ENCODE measurements around the genes NDUFB10, NTHL1 and PKD1.

GRCh38 chr16:1560952-1561592, 27.6 kb downstream of the TMEM204 start:
- PRO-cap, 2 experiments = no peak in any of the 2 experiments
- RAMPAGE, long total RNA, 4 experiments = no peak in any of the 4 experiments

DNA sequence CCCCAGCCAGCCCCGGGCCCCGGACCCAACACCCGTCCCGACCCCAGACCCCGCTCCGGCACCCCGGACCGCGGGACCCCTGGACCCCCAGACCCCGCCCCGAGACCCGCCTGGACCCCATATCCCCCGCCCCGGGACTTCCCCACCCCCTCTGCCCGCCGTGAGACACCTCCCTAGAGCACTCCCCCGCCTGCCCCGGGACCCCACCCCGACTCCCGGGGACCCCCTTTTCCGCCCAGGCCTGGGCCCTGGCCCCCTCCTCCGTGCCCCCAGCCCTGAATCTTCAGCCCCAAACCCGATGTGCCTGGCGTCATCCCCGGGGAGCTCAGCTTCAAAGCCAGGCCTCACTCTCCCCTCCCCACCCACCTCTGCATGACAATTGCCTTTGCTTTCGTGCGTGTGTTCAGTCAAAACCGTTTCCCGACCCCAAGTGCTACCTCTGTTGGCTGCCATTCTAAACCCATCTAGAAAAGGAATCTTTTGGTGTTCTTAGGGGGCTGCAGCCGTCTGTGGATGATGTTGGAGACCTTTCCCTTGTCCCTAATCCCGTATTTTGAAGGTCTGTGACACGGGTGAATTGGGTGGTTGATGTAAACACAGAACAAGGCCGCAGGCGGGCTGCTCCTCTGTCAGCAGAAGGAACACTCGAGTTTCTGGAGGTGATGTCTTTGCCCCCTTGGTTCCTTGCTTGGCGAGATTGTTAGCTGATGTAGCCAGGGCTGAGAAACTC, 869 bp downstream of the MAPK8IP3 start:
- PRO-cap, 2 experiments = no peak in any of the 2 experiments
- RAMPAGE, long total RNA, 4 experiments = no peak in any of the 4 experiments

DNA sequence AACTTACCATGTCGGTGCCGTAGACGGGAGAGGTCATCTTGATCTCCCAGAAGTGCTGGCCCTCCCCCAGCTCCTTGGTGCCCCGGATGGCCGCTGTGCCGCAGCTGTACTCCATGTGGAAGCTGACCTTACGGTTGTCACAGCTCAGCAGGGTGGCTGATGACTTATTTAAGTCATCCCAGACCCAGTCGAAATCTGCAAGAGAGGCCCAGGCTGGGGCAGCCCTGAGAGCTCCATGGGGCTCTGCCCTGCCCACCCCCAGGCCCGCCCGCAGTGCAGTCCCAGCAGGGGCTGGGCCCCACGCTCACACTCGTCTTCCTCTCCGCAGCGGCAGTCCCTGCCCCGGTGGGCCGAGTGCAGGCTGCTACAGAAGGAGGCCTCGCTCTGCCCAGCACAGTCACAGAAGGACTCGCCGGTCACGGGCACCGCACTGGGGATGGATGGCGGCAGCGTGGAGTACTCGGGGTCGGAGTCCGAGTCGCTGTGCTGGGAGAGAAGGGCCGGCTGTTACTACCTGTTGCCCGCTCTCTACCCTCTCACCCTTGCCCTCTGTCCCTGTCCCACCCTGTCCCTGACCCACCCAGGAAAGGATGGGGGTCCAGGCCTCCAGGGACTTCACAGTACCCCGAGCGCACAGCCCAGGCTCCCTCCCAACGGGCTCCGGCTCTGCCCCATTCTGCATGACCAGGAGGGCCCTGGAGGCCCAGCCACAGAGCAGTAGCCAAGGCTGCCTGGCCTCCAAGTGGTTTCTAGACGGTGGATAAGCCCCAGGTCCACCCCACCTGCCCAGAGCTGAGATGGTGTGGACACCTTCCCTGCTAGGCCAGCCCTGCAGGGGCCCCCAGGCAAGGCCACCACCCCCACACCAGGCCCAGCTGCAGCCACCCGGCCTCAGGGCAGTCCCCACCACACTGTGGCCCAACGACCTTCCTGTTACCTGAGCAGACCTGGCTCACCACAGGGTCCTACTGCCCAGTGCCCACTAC, 4.0 kb downstream of the SPSB3 start:
- PRO-cap, 2 experiments = no peak in any of the 2 experiments
- RAMPAGE, long total RNA, 4 experiments = start-site peak on the plus strand in 1 of 4 experiments, centred at position 334 of the sequence, 14 reads per replicate

DNA sequence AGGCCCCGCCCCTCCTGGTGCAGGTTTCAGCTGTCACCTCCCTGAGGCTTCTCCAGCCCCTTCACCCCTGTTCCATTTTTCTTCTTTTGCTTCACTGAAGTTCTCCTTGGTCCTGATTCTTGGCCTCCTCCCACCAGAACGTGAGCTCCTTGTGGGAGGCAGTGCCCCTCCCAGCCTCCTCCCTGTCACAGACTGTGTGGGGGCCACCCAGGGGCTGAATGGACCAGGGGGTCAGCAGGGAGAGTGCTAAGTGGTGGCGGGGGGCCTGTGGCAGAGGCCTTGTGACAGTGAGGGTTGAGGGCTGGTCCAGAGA, 3.3 kb downstream of the SPSB3 start:
- PRO-cap, 2 experiments = no peak in any of the 2 experiments
- RAMPAGE, long total RNA, 4 experiments = no peak in any of the 4 experiments

DNA sequence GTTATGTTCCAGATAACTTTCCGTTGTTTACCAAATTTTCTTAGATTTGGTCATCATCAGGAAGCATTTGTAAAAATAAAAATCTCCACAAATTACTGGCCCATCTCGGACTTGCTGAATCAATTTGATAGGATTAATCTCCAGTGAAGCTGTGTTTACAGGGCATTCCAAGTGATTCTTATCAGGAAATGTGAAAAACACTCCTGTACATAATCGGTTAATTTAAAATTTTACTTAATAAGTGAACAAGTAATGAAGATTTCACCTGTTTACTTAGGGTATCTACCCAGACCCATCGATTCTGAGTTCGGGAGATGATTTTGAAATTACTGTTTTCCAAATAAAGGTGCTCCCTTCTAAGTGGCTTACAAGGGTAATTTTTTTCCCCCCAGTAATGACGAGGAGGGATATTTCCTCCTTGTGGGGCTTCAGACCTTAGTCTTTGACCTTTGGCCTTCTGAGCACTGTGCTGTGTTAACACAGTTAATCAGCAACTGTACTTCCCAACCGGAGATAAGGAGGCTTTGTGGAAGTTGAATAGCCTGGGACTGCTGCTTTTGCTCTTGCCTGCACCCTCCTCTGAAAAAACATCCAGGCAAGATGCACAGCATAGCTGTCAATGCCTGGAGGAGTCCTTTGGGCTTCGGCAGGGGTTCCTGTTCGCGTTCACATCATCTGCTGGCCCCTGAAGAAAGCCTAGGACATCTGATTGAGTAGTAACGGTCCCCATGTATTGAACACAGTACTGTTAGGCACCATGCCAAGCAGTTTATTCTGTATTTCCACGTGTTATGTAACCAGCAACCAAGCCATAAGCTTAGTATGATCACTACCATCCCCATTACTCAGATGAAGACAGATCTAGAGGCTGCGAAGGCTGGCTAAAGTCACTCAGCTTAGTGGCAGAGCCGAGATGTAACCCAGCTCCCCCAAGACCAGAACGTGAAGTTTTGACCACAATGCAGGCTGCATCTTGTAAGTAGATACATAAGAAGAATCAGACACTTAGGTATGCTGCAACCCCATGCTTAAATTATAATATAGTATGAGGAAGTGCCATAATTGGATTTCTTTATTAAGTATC, 1.9 kb downstream of the FAHD1 start:
- PRO-cap, 2 experiments = no peak in any of the 2 experiments
- RAMPAGE, long total RNA, 4 experiments = no peak in any of the 4 experiments

- PRO-cap, 2 experiments = no peak in any of the 2 experiments
- RAMPAGE, long total RNA, 4 experiments = no peak in any of the 4 experiments
Measured at GRCh38 chr16:1830110-1830872, 3.3 kb downstream of the FAHD1 start.

DNA sequence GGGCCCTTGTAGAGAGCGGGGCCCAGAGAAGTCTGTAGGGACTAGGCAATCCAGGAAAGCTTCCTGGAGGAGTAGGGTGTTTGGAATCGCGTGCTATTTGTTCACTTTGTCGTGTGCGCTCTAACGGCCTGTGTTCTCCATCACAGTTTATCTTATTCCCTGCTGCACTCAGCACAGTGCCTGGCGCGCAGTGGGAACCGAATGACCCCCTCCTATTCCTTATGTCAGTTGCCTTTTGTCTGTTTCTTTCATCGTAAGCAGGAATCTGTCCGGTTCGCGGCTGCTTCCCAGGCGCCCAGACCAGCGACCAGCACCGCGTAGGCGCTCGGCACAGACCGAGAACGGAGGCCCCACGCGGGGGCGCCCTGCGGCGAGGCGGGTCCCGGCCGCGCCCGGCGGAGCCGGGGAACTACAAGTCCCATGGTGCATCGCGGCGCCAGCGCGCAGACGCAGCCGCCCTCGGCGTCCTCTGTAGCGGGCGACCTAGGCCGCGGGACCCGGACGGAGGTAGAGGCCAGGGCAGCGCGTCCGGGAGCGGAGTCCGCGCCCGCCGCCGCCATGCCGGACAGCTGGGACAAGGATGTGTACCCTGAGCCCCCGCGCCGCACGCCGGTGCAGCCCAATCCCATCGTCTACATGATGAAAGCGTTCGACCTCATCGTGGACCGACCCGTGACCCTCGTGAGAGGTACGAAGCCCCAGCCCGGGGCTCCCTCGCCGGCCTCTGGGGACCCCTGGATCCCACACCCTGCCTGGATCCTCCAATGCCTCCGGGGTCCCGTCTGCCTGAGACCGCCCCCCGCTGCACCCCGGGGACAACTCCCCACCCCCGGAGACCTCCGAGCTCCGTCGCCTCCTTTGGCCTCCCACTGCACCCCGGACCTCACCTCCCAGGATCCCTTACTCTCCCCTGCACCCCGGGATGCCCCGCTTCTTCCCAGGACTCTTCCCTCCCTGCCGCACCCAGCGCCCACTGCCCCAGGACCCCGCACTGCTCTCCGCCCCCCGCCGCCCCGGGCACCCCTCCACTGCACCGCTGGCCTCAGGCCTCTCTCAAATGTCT, at the start of gene NDUFB10:
TSS of gene NDUFB10 (plus strand) at position 472 of the 1,063 bp plus-strand sequence.
- PRO-cap, 2 experiments = peak in 2 of 2 experiments; most common plus-strand start position 510 of the sequence (in 2); most common minus-strand start position 309 of the sequence (in 1)
- RAMPAGE, long total RNA, 4 experiments = start-site peak on the plus strand in 4 of 4 experiments, centred at positions 490 to 500 of the sequence, 642 to 9,692 reads per replicate

GRCh38 chr16:1963772-1964711, 584 bp downstream of the RPS2 start:
- PRO-cap, 2 experiments = no peak in any of the 2 experiments
- RAMPAGE, long total RNA, 4 experiments = start-site peak on the minus strand in 4 of 4 experiments, at chr16:1964199-1964841 at its widest, 20 to 241 reads per replicate

DNA sequence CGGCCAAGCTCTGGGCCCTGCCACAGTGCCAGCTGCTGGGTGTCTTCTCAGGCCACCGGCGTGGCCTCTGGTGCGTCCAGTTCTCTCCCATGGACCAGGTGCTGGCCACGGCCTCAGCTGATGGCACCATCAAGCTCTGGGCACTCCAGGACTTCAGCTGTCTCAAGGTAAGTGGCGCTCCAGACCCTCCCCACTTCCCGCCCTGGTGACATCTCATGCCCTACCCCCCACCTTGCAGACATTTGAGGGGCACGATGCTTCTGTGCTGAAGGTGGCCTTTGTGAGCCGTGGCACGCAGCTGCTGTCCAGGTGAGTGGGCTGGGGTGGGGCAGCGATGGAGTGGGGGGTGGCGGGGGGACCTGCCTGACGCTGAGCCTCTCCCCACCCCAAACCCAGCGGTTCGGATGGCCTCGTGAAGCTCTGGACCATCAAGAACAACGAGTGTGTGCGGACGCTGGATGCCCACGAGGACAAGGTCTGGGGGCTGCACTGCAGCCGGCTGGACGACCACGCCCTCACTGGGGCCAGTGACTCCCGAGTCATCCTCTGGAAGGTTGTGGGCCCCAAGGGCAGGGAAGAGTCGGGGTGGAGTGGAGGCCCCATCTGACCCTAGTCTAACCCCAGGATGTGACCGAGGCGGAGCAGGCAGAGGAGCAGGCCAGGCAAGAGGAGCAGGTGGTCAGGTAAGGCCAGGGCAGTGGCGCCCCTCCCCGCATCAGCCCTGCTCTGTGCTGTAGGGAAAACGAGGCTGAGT, 4.0 kb downstream of the NOXO1 start:
- PRO-cap, 2 experiments = no peak in any of the 2 experiments
- RAMPAGE, long total RNA, 4 experiments = no peak in any of the 4 experiments

DNA sequence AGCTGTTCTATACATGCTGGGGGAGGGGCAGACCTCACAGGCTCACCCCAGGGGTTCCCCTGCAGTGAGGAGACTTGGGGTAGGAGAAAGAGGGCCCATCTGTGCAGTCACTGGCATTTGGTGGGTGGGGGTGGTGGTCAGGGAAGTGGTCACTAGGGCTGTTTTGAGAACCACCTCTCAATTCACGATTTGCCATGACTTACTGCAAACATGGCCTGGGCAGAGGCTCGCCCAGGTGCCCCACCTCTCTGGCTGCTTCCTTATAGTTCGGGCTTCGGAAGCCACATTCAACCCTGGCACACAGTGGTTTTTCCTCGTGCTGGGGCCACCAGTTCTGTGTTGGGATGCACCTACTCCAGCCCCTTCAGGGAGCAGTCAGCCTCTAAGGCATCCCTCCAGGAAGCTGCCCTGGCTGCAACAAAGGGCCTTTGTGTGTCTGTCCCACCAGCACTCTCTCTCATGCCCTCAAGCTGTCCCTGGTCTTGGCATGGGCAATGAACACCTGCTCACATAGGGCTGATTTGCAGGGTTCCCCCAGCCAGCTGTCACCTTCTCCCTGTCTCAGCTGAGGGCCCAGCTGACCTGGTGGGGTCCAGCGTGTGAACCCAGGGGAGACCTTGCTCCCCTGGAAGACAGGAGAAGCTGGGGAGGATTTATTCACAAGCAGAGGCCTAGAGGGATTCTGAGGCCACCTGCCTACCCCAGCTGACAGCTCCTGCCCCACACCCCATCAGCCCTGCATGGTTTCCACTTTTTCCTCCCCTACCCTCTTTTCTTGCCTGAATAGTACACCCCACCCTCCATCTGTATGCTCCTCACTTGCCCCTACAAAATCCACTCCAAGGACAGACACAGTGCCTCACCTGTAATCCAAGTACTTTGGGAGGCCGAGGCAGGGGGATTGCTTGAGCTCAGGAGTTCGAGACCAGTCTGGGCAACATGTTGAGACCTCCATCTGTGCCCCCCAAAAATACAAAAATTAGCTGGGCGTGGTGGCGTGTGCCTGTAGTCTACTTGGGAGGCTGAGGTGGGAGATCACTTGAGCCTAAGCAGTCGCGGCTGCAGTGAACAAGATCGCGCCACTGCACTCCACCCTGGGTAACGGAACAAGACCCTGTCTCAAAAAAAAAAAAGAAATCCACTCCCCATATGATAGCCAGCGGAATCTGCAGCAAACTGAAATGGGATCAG, 923 bp upstream of the NOXO1 start:
- PRO-cap, 2 experiments = no peak in any of the 2 experiments
- RAMPAGE, long total RNA, 4 experiments = no peak in any of the 4 experiments

DNA sequence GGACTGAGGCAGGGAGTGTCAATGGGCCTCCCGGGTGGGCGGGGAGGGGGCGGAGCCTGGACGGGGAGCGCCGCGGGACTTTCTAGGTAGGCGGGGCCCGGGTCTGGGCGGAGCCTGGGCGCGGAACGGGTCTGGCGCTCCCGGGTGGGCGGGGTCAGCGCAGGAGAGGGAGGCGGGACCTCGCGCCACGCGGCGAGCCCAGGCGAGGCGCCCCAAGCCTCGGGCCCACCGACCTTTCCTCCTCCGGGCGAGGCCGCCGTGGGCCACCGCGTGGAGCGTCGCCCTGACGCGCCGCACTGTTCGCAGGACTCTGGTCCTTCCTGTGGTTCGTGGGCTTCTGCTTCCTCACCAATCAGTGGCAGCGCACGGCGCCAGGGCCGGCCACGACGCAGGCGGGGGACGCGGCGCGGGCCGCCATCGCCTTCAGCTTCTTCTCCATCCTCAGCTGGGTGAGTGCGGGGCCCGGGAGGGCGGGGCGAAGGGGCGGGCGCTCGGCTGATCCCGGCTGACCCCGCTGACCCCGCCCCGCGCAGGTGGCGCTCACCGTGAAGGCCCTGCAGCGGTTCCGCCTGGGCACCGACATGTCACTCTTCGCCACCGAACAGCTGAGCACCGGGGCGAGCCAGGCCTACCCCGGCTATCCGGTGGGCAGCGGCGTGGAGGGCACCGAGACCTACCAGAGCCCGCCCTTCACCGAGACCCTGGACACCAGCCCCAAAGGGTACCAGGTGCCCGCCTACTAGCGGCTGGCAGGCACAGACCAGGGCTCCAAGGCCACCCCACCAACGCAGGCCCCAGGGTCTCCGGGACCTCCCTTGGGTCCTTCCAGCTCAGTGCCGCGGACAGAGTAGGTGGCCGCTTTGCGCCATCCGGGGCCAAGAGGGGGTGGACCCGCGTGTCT, 2.8 kb downstream of the SYNGR3 start:
- PRO-cap, 2 experiments = peak in 1 of 2 experiments; most common plus-strand start position 157 of the sequence (in 1)
- RAMPAGE, long total RNA, 4 experiments = no peak in any of the 4 experiments

DNA sequence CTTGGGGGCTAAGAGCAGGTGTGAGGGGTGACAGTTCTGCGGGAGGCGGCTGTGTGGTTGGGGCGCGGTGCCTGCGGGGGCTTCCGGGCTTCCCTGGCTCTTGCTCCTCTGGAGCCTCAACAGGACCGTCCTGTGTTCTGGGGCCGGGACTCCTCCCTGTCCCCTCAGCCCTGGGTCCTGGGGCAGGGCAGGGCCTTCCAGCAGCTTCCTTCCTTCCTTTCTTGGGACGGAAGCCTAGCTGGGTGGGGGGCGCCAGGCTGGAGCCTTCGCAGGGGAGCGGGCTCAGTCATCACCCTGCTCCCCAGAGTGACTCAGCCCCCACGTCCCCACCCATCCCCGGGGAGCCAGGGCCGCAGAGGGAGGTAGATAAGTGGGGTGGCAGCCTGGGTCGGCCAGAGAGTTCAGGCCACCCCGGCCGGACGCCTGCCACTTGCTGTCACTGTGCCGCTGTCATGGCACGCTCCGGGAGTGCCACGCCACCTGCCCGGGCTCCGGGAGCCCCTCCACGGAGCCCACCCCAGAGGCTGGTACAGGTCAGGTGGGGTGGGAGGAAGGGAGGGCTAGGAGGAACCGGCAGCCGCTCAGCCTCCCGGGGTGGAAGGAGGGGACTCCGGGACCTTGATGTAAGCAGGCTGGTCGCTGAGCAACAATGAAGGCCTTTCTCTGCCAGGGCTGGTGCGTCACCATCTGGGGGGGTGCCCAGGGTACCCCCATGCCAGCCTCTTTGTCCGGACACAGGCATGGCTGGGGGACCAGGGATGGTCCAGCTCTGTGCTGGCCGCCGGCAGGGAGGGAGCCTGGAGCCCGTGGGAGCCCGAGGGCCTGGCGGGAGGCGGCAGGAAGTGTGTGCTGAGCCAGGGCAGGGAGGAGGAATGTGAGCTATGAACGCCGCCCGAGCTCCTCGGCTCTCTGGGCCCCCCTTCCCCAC, 6.5 kb downstream of the NHERF2 start:
- PRO-cap, 2 experiments = peak in 2 of 2 experiments; most common plus-strand start position 395 of the sequence (in 2); most common minus-strand start position 110 of the sequence (in 1)
- RAMPAGE, long total RNA, 4 experiments = start-site peak on the plus strand in 4 of 4 experiments, centred at positions 348 to 710 of the sequence, 24 to 368 reads per replicate

DNA sequence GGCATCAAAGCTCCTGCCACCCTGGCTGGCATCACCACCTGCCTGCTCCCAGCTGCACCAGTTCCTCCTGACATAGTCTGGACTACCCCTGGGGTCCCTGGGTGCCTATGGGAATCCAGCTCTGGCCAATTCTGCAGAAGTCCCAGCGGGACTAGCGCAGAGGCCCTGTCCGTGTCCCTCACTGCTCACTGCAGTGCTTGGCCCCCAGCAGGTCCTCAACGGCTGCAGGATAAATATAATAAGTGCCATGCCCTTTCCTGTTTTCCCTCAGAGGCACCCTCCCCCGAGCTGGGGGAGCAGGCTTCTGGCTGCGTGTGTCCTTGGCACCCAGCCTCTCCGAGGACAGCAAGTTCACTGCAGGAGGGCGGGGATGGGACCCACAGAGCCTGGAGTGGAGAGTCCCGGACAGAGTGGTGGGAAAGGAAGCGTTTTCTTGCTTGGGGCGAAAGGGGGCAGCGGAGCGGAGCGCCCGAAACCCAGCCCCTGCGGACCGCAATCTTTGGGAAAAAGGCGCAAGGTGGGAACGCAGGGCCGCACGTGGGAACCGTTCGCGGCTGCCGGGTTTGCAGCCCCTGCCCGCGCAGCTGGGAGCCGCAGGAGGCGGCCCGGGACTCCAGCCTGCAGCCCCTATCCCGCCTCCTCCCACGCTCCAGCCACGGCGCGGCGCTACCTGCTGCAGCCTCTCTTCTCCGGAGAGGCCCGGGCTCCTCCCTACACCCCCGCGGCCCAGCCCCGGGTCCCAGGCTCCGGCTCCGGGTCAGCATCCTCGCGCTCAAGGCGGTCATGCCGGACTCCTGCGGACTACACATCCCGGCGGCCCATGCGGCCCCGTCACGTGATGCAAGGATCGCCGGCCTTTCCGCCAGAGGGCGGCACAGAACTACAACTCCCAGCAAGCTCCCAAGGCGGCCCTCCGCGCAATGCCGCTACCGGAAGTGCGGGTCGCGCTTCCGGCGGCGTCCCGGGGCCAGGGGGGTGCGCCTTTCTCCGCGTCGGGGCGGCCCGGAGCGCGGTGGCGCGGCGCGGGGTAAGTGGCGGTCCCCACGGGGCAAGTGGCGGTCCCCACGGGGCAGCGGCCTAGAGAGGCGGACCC, at the start of gene NTHL1:
TSS of gene NTHL1 (minus strand) at position 796 of the 1,093 bp plus-strand sequence.
- PRO-cap, 2 experiments = peak in 2 of 2 experiments; most common plus-strand start position 351 of the sequence (in 1); most common minus-strand start position 796 of the sequence (in 2)
- RAMPAGE, long total RNA, 4 experiments = start-site peak on the plus strand in 3 of 4 experiments, centred at positions 395 to 976 of the sequence, 22 to 537 reads per replicate; start-site peak on the minus strand in 3 of 4 experiments, centred at positions 777 to 786 of the sequence, 24 to 87 reads per replicate

DNA sequence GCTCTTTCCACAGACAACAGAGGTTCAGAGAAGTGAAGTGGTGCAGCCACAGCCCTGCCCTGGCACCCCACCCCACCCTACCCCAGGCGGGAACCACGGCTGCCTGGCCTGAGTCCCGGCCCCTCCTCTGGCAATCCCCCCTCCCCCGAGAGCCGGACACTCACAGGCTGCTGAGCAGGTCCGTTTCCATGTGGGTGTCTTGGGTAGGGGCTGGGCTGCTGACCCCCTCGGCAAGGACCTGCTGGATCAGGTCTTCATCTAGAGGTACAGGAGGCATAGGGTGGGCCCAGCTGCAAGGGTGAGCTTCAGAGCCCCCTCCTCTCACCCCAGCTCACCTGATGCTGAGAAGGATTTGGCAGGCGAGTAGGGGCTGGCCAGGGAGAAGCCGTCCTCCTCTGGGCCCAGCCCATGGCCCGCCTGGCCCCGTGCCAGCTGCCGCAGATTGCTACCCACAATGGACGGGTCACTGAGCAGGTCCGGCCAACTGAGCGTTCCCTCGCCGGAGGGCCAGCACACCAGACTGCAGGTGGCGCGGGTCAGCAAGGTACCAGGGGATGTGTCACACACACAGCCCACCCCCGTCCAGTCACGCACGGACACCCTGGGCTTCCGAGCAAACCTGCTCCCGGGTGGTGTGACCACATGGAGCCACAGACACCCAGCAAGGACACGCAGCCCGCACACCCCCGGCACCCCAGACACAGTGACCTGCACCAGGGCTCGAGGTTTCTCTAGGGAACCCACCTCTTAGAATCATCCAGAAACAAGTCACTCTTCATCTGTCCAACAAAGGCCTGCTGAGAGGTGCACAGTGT, 38.5 kb downstream of the PKD1 start:
- PRO-cap, 2 experiments = no peak in any of the 2 experiments
- RAMPAGE, long total RNA, 4 experiments = start-site peak on the minus strand in 1 of 4 experiments, centred at position 404 of the sequence, 17 reads per replicate

DNA sequence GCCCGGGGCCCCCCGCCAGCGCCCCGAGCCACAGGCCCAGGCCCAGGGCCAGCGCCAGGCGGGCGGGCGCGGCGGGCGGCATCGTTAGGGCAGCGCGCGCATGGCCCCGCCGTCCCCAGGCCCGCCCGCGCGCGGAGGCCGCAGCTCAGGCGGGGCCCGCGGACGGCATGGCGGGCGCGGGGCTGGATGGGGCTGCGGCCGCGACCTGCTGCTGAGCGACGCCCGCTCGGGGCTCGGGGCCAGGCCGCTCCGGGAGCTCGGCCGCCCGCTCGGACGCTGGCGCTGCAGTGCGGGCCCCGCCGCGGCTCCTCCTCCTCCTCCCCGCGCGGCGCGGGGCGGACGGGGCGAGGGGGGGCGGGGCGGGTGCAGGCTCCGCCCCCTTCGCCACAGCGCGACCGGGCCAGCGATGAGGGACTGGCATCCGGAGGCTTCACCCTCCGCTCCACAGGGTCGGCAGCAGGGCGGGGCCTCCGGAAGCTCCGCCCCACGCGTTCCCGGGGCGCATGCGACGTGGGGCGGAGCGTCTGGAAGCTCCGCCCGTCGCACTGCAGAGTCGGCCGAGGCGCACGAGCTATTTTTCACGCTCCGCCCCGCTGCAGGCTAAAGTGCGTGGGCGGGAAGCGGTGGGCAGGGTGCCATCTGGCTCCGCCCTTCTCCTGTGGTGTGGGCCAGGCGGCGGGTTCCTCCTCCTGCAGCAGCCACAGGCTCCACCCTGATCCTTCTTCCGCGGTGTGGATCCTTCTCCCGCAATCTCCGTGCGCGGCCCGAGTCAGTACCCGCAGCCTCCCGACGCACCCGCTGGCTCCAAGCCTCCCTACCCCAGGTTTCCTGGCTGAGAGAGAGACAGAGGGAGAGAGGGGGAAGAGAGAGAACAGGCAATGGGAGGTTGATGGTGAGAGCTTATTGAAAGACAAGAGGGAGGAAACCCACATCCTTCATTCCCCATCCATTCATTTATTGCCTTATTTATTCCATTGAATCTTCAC, at the start of gene PKD1:
TSS of gene PKD1 (minus strand) at position 291 of the 986 bp plus-strand sequence.
- PRO-cap, 2 experiments = peak in 2 of 2 experiments; most common plus-strand start position 550 of the sequence (in 1); most common minus-strand start position 289 of the sequence (in 2)
- RAMPAGE, long total RNA, 4 experiments = no peak in any of the 4 experiments

- PRO-cap, 2 experiments = no peak in any of the 2 experiments
- RAMPAGE, long total RNA, 4 experiments = no peak in any of the 4 experiments
Measured at GRCh38 chr16:2150172-2150691, 1.8 kb downstream of the RAB26 start.

DNA sequence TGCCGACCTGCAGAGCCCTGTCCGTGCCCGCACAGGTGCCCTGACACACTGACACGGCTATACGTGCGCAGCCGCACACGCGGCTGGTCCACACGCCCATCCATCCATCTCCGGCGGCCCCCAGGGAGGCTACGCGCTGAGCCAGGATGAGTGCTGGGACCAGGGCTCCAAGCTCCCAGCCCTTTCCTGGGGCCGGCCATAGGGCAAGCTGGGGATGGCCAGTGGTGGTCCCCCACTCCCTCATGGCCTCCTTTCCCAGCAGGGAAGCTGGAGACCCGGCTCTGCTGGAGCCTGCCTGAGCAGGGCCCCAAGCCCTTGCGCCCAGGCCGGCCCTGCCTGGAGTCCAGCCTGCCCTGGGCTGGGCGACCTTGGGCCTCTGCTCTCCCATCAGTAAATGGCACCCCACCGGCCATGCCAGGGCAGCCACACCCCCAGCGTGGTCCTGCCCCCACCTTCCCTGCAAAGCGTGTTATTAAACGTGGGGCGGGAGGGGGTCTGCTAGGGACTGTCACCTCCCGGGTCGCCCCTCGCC, 938 bp downstream of the CASKIN1 start:
- PRO-cap, 2 experiments = no peak in any of the 2 experiments
- RAMPAGE, long total RNA, 4 experiments = no peak in any of the 4 experiments

DNA sequence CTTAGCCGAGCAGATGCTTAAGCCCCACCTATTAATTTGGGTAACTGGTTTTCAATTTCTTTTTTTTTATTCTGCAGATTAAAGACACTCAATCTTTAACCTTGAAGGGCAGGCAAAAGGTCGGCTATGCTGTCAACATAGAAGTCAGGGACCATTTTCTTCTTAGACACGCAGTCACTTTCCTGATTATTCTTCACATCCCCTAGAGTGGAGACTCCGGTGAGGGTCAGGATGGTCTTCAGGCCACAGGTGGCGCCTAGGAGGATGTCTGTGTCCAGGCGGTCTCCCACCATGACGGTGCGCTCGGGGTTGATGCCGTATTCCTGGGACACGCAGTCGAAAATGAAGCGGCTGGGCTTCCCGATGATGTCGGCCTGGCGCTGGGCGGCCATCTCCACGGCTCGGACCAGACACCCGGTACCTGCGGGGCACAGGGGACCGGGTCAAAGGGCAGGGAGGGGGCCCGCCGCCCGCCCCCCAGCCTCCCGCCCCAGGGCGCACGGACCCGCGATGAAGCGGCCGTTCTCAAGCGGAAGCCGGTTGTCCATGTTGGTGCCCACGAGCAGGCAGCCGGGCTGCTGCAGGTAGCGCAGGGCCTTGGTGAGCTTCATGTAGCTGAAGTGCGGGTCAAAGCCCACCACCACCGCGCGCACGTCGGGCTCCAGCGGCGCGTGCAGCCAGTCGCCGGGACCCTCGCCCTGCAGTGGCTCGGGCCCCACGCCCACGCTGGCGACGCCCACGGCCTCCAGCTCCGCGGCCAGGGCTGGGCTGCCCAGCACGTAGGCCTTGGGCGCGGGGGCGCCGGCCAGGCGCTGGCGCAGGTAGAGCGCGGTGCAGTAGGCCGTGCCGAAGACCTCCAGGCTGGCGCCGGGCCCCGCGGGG, 766 bp downstream of the PGP start:
- PRO-cap, 2 experiments = no peak in any of the 2 experiments
- RAMPAGE, long total RNA, 4 experiments = no peak in any of the 4 experiments

- PRO-cap, 2 experiments = peak in 1 of 2 experiments; most common plus-strand start chr16:2334275 (in 1)
- RAMPAGE, long total RNA, 4 experiments = no peak in any of the 4 experiments
Measured at GRCh38 chr16:2334036-2334561, 6.4 kb downstream of the ABCA3 start.

DNA sequence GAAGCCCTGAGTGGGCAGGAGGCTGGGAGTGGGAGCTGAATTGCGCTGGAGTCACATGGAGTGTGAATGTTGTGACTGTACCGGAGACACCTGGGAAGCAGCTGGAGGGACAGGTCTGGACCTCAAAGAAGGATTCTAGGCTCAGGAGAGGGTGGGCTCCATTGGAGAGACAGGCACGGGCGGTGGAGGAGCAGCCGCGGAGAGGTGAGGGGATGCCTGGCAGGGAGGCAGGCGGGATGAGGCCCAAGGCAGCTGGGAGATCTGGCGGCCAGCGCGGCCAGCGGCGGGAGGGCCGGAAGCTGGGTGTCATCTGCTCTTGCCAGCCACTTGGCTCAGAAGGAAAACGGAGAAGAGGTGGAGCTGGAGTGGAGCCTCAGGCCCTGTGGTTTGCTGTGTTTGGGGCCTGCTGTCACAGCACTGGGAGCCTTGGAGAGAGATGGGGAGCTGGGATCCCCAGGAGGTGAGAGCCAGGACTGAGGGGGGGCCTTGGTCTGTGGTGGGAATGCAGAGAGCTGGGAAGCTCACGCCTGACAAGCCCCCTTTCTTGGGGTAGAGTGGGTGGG, 7.8 kb downstream of the TBC1D24 start:
- PRO-cap, 2 experiments = no peak in any of the 2 experiments
- RAMPAGE, long total RNA, 4 experiments = no peak in any of the 4 experiments

Data from upper lobe of left lung (tissue), 5 donors.